Testis (tissue), 5 donors: Measurements from ENCODE around the gene CYP2D6.

GRCh38 chr22:41857481-41858114 lies 24.7 kb downstream of the SREBF2 start:
- PRO-cap, 3 experiments: peak in 1 of 3 experiments; most common plus-strand start chr22:41857877 (in 1)
- RAMPAGE, long total RNA, 2 experiments: no peak in any of the 2 experiments
- RRBS: no CpG with 5 or more reads among the region's 5 CpGs

GRCh38 chr22:41862581-41863318 lies 29.8 kb downstream of the SREBF2 start:
- PRO-cap, 3 experiments: no peak in any of the 3 experiments
- RAMPAGE, long total RNA, 2 experiments: no peak in any of the 2 experiments
- RRBS: no CpG with 5 or more reads among the region's 10 CpGs

DNA sequence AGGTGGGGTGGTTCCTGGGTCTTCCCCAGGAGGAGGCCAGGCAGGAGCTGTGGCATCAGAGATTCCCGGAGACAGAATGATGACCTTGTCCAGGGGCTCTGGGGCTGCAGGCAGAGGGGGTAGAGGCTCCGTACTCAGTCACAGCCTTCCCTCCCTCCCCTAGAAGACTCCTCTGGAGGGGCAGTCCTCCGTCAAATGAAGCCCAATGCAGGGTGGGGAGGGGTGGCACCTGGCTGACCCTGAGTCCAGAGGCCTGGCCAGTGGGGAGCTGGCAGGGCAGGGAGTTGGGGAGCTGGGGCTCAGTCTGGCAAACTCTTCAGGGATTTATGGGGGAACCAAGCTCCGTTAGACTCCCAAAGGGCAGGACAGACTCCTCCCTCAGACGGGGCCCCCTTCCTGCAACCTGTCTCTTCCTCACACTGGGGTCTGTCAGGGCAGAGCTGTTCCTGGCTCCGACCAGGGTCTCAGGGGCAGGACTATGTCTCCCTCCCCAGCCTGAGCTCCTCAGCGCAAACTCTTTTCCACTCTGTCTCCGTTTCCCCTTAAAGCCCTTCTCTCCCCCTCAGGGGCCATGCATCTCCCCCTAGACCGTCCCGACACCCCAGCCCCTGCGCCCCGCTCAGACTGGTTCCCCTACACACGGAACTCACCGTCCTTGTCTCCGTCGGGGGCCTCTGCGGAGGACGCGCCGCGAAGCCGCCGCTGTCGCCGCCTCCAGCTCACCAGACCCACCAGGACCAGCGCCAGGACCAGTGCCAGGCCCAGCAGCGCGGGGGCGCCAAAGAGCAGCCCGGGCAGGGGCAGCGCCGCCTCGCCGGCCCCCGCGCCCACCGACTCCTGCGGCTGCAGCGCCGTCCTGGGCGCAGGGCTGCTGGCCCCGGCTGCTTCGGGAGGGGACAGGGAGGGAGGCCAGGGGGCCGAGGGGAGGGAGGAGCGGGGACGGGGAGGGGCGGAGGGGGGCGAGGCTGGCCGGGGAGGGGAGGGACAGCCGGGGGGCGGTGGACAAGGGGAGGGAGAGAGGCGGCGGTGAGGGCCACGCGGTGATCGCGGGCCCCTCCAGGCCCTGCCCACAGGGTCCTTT lies 815 bp downstream of the TNFRSF13C start:
- PRO-cap, 3 experiments: peak in 2 of 3 experiments; most common plus-strand start position 781 of the sequence (in 1); most common minus-strand start position 730 of the sequence (in 1)
- RAMPAGE, long total RNA, 2 experiments: no peak in any of the 2 experiments
- RRBS: 2% methylated on average over 13 of the region's 57 CpGs

GRCh38 chr22:41940598-41941774 lies 6.0 kb downstream of the CENPM start:
- PRO-cap, 3 experiments: no peak in any of the 3 experiments
- RAMPAGE, long total RNA, 2 experiments: no peak in any of the 2 experiments
- RRBS: no CpG with 5 or more reads among the region's 16 CpGs

DNA sequence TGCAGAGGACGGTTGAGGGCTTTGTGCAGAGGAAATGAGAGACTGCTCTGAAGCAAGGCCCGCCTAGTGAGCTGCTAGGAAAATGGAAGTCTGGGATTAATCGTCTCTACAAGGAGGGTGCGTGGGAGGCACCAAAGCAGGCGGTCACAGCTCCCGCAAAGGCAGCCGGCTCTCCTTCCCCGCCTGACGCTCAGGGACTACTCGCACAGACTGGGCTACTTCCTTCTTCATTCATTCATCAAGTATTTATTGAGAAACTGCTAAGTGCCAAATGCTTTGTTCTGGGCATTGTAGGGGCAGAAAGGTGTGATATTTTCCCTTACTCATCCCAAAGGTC lies 463 bp upstream of the NAGA start:
- PRO-cap, 3 experiments: peak in 3 of 3 experiments; most common plus-strand start position 134 of the sequence (in 2); most common minus-strand start position 84 of the sequence (in 1)
- RAMPAGE, long total RNA, 2 experiments: no peak in any of the 2 experiments
- RRBS: no CpG with 5 or more reads among the region's 10 CpGs

DNA sequence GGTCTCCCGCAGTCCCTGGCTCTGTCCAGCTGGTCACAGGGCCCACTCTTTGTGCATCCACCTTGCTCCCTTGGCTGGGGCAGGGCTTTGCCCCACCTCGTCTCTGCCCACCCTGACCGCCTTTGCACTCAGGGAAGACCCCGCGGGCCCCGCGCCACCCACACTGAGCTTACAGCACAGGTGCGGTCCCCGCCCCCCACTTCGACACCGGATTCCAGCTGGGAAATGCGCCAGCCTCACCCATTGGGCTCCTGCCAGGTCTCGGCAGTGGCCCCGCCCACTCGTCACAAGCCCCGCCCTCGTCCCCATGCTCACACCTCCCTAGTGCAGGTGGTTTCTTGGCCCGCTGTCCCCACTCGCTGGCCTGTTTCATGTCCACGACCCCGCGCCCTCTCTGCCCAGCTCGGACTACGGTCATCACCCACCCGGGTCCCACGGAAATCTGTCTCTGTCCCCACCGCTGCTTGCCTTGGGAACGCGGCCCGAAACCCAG lies 1.3 kb downstream of the CYP2D6 start:
- PRO-cap, 3 experiments: no peak in any of the 3 experiments
- RAMPAGE, long total RNA, 2 experiments: no peak in any of the 2 experiments
- RRBS: no CpG with 5 or more reads among the region's 30 CpGs

GRCh38 chr22:42130593-42131323 lies at the start of gene CYP2D6:
CYP2D6 (minus strand) TSS chr22:42130810.
- PRO-cap, 3 experiments: no peak in any of the 3 experiments
- RAMPAGE, long total RNA, 2 experiments: no peak in any of the 2 experiments
- RRBS: no CpG with 5 or more reads among the region's 14 CpGs

DNA sequence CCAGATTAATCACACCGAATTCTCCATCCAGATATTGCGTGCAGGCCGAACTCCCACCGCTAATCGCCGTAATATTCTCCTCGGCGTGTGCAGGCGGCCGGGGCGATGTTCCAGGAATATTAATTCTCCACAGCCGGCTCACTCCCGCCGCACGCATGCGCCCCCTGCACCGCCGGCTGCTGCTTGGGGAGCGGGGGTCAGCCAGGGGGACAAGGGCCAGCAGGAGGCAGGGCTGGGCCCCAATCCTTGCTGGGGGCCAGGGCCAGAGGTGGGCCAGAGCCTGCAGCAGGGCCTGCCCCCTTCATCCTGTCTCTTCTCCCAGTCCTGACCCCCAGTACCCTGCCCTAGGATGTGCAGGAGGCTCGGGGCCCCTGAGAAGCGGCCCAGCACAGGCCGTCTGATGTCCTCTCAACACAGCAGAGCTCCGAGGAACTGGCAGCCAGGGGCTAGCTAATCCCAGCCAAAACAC lies 19.5 kb upstream of the TCF20 start:
- PRO-cap, 3 experiments: peak in 3 of 3 experiments; most common minus-strand start position 181 of the sequence (in 3)
- RAMPAGE, long total RNA, 2 experiments: no peak in any of the 2 experiments
- RRBS: 38% methylated on average over 9 of the region's 23 CpGs

GRCh38 chr22:42293342-42293582 lies 22.8 kb upstream of the TCF20 start:
- PRO-cap, 3 experiments: no peak in any of the 3 experiments
- RAMPAGE, long total RNA, 2 experiments: no peak in any of the 2 experiments
- RRBS: no CpG with 5 or more reads among the region's 2 CpGs

- PRO-cap, 3 experiments: no peak in any of the 3 experiments
- RAMPAGE, long total RNA, 2 experiments: no peak in any of the 2 experiments
- RRBS: no CpG with 5 or more reads among the region's 12 CpGs
Observed at GRCh38 chr22:42376655-42377151, 55.5 kb downstream of the NFAM1 start.

DNA sequence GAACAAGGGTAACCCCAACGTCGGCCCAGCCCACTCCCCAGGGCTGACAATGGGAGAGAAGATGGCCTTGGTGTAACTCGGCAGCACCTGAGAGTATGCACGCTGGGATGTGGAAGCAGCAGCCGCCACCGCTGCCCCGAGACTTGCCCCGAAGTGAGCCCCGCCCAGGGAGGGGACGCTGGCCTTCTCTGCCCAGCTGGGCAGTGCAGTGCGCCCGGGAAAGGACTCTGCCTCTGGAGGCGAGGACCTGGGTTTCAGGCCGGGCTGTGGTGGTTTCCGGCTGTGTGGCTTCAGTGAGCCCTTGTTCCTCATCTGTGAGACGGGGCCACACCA lies 8.6 kb upstream of the POLDIP3 start:
- PRO-cap, 3 experiments: no peak in any of the 3 experiments
- RAMPAGE, long total RNA, 2 experiments: no peak in any of the 2 experiments
- RRBS: 89% methylated on average over 2 of the region's 16 CpGs

GRCh38 chr22:42627993-42628519 lies 12.3 kb downstream of the ATP5MGL start:
- PRO-cap, 3 experiments: no peak in any of the 3 experiments
- RAMPAGE, long total RNA, 2 experiments: no peak in any of the 2 experiments
- RRBS: no CpG with 5 or more reads among the region's 14 CpGs

DNA sequence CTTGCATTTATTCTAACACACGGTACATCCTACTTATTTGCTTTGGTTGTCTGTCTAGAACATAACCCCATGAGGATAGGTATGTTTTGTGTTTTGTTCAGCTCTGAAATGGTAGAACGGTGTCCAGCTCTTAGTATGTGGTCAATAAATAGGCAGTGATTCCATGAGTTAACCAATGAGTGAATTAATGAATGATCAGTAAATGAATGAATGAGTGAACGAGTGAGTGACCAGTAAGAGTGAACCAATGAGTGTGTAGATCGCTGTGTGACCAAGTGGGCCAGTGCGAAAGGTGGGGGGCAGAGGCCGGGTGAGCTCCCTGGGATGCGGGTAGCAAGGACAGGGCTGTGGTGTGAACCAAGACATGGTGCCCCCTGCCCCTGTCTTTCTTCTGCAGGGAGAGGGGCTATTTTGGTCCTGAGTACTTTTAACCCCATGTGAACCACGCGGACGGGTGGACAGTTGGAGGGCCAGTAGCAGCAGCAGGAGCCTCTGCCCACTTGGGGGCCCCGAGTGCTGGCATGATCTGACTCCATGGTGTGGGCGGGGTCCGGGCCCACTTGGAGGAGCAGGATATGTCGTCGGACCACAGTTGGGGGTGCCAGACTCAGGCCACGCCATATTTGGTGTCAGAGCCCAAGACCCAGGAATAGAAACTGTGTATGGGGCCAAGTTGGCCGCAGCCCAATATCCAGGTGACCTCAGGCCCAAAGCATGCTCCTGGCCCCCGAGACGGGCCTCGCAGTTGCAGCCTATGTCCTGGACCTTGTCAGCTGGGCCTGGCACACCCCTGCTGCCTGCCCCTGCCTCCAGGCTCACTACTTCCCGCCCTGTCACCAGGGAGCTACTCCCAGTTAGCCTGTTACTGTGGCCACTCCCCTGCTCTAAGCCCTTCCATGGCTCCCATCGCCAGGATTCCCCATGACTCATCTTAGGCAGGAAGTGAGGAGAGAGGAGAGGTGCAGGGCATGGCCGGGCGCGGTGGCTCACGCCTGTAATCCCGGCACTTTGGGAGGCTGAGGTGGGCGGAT lies 23.4 kb downstream of the A4GALT start:
- PRO-cap, 3 experiments: no peak in any of the 3 experiments
- RAMPAGE, long total RNA, 2 experiments: no peak in any of the 2 experiments
- RRBS: no CpG with 5 or more reads among the region's 28 CpGs

- PRO-cap, 3 experiments: no peak in any of the 3 experiments
- RAMPAGE, long total RNA, 2 experiments: no peak in any of the 2 experiments
- RRBS: no CpG with 5 or more reads among the region's 18 CpGs
Observed at GRCh38 chr22:42699077-42699859, 21.4 kb downstream of the A4GALT start.

GRCh38 chr22:42881901-42882731 lies 25.0 kb upstream of the ARFGAP3 start:
- PRO-cap, 3 experiments: no peak in any of the 3 experiments
- RAMPAGE, long total RNA, 2 experiments: no peak in any of the 2 experiments
- RRBS: no CpG with 5 or more reads among the region's 13 CpGs

DNA sequence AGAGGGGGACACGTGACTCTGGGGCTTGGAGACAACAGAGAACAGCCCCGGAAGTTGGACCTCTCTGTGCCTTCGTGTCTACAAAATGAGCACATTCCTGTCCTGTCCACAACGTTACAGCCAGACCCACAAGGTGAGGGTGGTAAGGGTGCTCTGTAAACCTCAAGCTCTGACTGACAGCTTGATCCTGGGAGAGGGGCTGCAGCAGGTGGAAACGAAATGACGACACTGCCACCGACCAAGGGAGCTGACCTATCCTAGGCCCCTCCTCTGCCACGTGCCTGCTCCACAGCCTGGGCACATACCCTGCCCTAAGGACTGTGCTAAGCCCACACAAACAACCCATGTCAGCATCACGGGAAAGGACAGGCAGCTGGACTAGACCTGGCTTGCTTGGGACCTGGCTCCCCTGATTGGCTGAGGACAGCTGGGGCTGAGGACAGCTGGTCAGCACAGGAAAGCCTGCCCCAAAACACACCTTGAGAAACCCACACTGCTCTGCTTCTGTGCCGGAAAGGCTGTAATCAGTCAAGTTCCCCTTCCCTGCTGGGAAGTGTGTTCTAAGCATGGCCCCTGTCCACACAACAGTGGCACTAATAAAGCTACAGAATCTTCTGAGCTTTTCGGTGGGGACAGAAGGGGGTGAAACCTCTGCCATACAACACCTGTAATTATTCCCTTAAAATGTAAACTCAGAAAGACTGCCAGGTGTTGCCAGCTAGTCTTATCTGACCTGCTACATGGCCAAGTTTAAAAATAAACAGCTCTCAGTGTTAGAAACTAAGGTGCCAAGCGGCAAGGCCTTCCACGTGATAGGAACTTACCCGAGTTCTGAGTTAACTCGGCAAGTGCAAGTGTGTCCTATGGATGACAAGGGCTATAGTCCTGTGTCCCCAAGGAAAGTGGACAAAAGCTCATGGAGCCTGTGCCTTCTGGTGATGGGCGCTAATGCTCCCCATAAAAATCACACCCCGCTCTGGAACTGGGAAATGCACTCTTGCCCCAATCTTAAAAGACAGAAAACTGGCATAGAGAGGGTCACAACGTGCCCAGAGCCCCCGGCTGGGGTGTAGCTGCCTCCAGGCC lies 35.6 kb upstream of the ARFGAP3 start:
- PRO-cap, 3 experiments: no peak in any of the 3 experiments
- RAMPAGE, long total RNA, 2 experiments: no peak in any of the 2 experiments
- RRBS: no CpG with 5 or more reads among the region's 19 CpGs

DNA sequence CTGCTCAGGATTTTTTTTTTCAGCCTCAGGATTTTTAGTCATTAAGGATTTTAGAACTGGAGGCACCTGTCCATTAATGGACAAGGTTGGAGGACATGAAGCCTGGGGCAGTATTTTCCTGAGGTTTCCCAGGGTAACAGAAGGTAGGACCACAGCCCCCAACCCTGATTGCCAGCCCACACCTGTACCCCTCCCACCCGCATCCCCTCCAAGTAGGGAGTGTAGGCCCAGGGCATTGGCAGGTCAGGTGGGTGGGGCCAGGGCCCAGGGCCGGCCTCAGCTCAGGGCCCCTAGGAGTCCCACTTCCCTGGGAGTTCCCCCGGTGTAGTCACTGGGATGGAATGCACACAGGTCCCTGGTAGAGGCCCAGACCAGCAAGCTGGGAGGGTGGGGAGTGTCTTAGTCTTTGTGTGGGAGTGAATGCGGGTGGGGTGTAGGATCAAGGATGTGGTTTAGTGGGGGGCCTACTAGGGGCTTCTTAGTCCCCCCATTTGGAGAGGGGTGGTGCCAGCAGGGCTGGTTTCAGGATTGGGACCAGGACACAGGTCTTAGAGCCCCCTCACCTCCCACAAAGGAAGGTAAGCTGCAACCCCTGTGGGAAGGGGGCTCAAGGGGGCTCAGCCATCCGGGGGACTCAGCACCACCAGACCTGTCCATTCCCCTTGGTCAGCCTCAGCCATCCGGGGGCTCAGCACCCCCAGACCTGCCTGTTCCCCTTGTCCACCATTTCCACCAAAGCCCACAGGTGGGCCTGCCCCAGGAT lies 16.3 kb downstream of the BIK start:
- PRO-cap, 3 experiments: no peak in any of the 3 experiments
- RAMPAGE, long total RNA, 2 experiments: no peak in any of the 2 experiments
- RRBS: 71% methylated on average over 3 of the region's 6 CpGs

- PRO-cap, 3 experiments: no peak in any of the 3 experiments
- RAMPAGE, long total RNA, 2 experiments: no peak in any of the 2 experiments
- RRBS: no CpG with 5 or more reads among the region's 4 CpGs
Observed at GRCh38 chr22:43139304-43139662, 3.9 kb downstream of the MCAT start.

DNA sequence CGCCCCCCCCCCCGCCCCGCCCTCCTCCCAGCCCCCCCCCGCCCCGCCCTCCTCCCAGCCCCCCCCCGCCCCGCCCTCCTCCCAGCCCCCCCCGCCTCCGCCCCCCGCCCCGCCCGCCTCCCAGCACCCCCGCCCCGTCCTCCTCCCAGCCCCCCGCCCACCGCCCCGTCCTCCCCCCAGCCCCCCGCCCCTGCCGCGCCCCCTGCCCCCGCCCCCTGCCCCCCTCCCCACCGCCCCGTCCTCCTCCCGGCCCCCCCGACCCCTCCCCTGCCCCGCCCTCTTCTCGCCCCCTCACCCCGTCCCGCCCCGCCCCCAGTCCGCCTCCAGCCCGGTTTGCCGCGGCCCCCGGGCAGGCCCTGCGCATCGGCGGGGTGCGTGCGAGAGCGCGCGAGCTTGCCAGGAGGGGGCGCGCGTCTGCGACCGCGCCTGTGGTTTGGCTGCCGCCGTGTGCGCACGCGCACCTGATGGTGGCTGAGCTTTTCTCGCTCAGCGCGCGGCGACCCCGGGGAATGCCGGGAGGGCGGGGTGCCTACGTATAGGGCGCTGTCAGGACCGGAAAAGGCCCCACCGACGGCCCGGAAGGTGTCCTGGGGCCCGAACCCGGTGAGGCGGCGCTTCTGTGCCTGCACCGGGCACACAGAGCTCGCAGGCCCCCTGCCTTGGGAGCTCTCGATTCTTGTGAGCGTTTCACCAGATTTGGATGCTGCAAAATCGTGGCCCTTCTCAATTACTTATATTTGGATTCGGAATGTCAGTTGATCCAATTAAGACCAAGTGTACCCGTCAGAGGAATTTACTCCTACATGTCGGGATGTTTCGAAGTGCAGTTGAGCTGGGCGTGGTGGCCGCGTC lies 471 bp upstream of the TTLL12 start:
- PRO-cap, 3 experiments: peak in 3 of 3 experiments; most common plus-strand start position 390 of the sequence (in 2); most common minus-strand start position 511 of the sequence (in 3)
- RAMPAGE, long total RNA, 2 experiments: no peak in any of the 2 experiments
- RRBS: no CpG with 5 or more reads among the region's 84 CpGs

- PRO-cap, 3 experiments: no peak in any of the 3 experiments
- RAMPAGE, long total RNA, 2 experiments: no peak in any of the 2 experiments
- RRBS: no CpG with 5 or more reads among the region's 9 CpGs
Observed at GRCh38 chr22:43290798-43291353, 52.3 kb downstream of the SCUBE1 start.